HT-29 (cell line): ENCODE data around the genes APOL3 and APOL1.

- RAMPAGE, long total RNA = no peak
Measured at GRCh38 chr22:35348477-35349451, 32.1 kb upstream of the HMOX1 start.

GRCh38 chr22:35350467-35351539, 30.1 kb upstream of the HMOX1 start:
- RAMPAGE, long total RNA = no peak

DNA sequence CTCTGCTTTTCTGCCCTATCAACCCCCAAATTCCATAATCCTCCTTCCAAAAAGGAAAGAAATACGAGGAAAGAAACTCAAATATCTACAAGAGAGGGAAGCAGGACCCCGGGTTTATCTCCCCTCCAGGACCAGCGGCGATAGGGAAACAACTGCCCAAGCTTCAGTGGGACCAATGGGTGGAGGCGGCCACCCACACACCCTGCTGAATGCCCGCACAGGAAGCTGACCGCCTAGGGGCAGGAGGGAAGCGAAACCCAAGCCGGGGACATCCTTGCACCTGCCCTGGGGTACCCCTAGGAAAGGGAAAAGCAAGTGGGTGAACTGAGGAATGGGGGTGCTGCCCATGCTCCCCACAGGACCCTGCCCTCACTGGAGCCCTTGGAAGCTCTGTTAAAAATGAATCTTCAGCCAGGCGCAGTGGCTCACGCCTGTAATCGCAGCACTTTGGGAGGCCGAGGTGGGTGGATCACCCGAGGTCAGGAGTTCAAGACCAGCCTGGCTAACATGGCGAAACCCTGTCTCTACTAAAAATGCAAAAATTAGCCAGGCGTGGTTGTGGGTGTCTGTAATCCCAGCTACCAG, 27.5 kb upstream of the HMOX1 start:
- RAMPAGE, long total RNA = no peak

DNA sequence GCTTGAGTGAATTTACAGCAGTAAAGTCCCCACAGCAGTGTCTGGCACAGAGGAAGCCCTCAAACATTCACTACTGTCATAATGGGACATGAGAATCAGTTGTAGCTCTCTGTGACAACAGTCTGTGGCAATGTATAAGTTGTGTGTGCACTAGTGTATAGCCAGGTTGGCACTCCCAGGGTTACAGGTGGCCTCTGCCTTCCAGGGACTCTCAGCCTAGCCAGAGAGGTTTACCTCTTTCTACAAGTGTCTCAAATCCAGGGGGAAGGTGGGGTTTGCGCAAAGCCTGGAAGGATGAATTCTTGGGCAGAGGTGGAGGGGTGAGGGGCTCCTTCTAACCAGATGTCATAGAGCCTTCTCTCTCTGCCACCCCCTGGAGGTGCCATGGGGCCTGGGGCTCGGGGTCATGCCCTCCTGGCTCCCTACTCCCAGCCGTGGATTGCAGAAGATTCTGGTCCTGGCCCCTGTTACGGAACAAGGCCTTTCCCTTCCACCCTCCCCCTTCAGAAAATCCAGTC, 6.6 kb downstream of the HMOX1 start:
- RAMPAGE, long total RNA = no peak

GRCh38 chr22:35588988-35589865, 27.9 kb downstream of the MB start:
- RAMPAGE, long total RNA = no peak

DNA sequence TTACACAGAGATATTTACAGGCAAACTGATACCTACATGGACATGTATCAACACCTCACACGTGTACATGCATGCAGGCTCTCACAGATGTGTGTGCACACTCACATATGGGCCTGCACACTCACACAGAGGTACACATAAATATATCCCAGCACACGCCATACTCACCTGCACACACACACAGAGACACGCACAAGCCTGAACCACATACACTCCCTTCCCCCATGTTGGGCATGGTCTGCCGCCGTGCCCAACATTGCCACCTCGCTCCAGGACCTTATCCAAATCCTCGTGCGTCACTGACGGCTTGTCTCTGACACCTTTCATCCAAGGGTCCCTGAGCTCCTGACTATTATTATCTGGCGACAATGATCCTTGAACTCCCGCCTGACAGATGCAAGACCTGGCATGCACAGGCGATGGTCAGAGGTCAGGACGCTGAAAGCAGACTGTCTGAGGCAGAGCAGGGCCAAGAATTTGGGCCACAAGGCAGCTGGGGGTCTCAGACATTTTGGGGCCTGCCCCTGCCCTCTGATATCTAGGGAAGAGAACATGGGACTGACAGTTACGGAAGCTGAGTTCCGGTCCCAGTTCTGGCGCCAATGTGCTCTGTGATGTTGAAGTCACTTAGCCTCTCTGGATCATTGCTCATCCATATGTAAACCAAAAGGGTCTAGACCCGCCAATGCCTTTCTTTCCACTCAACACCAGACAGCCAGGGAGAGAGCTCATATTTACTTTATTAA, 4.2 kb downstream of the MB start:
- RAMPAGE, long total RNA = no peak

GRCh38 chr22:35649582-35649909, 1.3 kb downstream of the APOL6 start:
- RAMPAGE, long total RNA = no peak

DNA sequence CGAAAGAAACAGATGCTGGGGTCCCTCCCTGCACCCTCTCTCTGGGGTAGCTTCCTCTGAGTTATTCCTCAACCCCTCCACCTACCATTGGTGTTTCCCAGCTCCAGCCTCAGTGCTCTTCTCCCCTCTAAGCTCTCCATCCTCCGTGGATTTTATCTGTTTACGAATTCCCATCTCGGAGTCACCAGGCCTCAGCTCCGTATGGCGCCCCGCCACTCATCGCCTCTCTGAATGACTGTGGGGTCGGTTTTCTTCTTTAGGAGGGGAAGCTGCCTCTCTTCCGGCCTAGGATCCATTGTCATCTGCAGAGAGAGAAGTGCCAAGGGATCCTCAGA, 4.3 kb upstream of the APOL5 start:
- RAMPAGE, long total RNA = no peak

DNA sequence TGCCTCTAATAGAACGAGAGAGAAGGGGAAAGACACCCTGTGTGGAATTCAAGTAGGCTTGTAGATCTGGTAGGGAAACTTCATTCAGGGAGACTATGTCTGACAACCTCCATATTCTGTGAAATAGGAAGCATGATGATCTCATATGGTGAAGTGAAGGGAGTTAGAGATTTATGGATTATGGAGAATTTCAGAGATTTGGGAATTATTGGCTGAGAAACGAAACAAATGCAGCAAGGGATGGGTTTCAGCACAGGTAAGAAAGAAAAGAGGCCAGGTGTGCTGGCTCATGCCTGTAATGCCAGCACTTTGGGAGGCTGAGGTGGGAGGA, 20.0 kb downstream of the APOL5 start:
- RAMPAGE, long total RNA = no peak

DNA sequence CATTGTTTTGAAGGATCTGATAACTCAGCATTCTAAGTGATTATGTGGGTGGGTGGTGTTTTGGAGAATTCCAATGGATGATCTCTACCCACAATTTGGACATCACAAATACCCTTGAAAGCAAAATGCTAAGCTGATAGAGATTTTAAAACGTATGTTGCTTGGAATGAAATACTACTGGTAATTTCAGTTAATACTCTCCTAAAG, 52.0 kb downstream of the APOL5 start:
- RAMPAGE, long total RNA = no peak

DNA sequence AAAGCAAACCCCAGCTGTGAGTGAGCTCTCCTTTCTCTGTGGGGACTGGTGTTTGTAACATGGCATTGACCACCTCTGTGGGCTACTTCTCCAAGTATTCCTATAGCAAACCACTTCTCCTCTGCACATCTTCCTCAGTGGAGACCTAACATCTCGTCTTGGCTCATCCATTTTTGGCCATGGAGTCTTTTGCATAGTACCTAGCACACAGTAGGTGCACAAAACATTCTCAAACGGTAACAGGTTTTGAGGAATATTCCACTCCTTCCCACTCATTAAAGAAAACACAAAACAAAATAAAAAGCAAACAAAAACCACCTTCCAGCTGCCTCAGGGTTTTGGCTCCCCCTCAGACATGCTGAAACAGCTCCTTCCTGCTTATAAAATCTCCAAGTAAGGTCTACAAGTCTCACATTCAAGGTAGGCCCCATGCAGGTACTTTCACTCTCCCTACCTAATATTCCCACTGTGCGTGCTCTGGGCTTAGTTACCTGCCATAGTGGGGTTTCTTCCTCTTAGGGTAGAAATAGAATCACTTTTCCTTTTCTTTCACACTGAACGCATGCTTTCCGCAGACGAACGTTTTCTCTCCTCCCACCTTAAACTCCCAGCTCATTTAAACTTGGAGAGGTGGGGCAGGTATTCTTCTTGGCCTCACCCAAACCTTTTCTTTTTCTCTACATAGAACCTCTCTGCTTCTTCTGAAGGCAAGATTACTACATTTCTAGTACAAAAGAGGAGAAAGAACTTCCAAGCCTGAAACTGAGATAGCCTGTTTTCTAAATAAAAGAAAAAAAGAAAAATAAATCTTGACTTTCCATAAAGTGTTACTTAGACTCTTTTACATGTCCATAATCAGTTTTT, 132.3 kb downstream of the RBFOX2 start:
- RAMPAGE, long total RNA = no peak

DNA sequence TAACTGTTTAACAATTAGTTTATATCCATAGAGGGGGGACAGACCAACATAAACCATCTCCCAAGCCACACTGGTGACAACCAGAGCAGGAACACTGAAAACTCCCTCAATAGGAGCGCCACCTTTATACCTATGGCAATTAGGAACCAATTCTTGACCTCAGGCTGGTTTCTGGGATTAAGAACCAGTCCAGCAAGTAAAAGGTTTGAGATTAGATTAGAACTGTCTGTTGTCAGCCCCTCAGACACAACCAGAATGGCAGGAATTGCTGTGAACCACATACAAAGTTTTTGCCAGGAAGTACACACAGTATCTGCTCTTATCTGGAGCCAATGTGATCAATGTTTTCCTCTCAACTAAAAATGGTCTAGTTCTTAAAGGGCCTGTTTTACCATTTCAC, 55.3 kb downstream of the RBFOX2 start:
- RAMPAGE, long total RNA = no peak

- RAMPAGE, long total RNA = no peak
Measured at GRCh38 chr22:35993629-35994313, 34.9 kb downstream of the RBFOX2 start.

DNA sequence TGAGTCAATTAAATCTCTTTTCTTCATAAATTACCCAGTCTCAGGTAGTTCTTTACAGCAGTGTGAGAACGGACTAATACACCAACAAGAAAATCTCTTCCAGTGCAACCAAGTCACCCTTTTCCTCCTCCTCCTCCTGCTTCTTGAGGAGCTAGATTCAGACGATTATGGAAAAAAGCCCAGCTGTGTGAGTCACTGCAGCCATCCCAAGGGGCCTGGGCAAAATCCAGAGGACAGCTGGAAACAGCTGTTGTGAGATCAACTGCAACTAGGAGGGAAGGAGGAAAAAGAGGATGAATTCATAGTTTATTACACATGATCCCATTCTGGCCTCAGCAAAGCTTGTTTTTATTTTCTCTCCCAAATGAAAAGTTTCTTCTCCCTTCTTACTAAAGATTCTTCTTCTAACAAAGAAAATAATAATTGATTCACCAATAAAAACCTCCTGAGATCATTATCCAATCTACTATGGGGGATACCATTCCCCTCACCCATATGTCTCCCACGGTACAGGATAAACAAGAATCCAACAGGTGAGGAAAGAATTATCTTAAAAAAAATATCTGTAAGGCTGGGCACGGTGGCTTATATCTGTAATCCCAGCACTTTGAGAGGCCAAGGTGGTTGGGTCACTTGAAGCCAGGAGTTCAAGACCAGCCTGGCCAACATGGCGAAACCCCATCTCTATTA, 32.7 kb downstream of the RBFOX2 start:
- RAMPAGE, long total RNA = no peak

- RAMPAGE, long total RNA = no peak
Measured at GRCh38 chr22:36160330-36161030, at the start of gene APOL3. Gene APOL3 (minus strand): TSS chr22:36160755.

- RAMPAGE, long total RNA = no peak
Measured at GRCh38 chr22:36252601-36253719, at the start of gene APOL1. Gene APOL1 (plus strand): TSS chr22:36253133.

DNA sequence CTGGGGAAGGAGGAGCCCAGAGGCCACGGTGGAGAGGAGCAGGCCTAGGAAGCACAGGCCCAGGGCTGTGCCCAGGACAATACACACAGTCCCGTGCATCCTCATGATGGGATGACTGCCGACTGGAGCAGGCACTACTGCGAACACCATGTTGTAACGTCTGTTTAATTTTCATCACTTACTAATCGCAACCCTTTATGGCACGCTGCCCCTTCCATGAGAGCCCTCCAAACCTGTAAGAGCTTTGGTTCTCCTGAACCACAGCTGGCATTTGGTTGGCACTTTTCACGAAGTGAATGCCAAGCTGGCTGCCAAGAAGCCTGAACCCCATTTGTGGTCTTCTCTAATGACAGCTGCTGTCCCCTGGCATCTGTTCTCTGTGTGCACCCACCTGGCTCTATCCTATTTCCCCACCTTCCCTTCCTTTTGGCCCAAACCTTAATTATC, 36.5 kb downstream of the APOL1 start:
- RAMPAGE, long total RNA = no peak

GRCh38 chr22:36305003-36305596, 52.2 kb downstream of the APOL1 start:
- RAMPAGE, long total RNA = no peak

DNA sequence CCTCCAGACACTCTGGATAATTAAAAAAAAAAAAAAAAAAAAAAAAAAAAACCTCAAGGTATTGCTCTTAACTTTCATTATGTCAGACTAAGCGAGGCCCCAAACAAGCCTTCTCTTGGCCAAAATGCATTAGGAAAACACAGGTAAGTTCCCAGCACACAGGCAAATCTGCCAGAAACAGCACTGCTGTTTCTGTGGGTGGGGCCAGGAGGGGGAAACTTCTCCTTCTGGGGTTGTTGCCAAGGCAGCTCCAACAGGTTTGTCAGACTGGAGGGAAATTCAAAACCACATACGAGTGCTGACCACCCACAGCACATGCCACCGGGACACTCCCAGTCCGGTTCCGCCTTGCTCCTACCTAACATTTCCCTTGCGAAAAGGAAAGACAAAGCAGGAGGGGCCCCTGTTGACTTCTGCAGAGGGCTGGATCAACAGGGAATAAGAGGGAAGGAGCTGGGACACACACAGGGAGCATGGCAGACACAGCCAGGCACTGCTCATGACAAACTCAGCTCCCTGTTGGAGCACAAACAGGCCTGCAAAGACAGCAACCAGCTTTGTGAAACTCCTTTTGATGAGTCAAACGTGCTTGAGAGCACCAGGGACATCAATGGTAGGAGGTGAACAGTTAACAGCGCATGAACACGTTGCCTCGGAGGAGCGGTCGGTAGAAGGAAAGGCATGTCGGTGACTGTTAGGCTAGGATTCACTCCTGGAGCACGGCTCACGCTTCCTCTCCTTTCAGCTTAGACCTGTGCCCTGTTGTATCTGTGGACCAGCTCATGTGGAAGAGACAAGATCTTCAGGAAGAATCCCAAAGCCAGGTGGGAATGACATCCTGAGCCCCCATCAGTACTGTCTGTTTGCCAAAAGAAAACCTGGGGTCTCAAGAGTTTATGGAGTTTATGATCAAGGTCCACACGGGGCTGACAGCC, 54.9 kb downstream of the MYH9 start:
- RAMPAGE, long total RNA = no peak

GRCh38 chr22:36335335-36335827, 52.4 kb downstream of the MYH9 start:
- RAMPAGE, long total RNA = no peak